Melanocyte of skin (primary cell): ENCODE data around the genes GFM2 and HMGCR.

DNA sequence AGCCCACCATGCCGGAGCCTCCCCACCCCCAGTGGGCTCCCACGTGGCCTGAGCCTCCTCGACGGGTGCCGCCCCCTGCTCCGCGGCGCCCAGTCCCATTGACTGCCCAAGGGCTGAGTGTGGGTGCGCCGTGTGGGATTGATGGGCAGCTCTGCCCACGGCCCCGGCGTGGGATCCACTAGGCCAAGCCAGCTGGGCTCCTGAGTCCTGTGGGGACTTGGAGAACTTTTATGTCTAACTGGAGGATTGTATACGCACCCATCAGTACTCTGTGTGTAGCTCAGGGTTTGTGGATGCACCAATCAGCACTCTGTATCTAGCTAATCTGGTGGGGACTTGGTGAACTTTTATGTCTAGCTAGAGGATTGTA lies 30.1 kb upstream of the FCHO2 start:
- CAGE, long polyA plus RNA, 2 experiments, result no peak in any of the 2 experiments

DNA sequence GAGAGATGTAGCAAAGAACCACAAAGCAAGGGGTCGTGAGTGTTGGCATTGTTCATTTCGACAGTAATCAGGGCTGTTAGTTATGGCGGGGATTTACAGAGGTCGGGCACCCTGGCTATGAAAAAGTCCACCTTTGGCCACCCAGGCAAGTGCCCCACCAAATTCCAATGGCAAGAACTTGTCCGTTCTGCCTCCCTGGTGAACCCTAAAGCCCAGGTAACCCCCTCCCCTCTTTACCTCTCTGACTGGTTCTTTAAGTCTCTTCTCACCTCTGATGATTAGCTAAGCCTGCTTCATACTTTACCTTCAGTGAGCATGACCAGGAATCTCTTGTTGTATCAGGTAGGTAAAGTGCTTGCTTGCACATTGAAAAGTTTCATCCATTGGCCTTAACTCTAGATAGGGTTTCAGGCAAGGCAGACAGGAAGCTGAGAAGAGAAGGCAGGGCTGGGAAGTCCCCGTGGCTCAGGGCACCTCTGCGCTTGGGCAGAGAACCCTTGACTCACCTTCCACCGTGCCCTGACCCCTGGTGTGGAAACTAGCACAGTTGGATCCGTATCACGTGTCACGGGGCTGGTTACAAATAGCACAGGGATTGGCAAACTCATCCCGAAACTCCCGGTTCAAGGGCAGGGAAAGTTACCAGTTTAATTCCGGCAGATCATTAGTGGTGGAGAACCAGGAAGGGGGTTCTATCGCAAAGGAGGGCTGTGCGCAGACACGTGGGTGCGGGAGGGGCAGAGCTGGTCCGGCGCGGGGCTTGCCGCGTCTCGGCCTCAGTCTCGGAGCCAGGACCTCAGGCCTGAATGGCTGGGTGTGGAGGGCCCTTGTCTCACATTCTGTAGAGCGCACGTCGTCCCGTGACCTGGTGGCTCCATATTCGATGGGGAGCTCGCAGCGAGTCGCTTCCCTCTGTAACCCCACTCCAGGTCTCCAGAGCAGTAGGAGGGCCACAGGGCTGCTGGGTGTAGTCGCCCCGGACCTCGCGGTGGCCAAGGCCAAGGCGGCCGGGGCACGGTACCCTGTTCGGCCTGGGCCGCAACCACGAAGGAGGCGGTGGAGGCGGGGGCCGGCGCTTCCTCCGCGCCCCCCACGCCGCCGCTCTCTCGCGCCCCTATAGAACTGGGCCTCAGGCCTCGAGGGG lies 914 bp upstream of the TMEM171 start:
- CAGE, long polyA plus RNA, 2 experiments, result no peak in any of the 2 experiments

GRCh38 chr5:73120961-73121440 lies 626 bp downstream of the TMEM171 start:
- CAGE, long polyA plus RNA, 2 experiments, result no peak in any of the 2 experiments

DNA sequence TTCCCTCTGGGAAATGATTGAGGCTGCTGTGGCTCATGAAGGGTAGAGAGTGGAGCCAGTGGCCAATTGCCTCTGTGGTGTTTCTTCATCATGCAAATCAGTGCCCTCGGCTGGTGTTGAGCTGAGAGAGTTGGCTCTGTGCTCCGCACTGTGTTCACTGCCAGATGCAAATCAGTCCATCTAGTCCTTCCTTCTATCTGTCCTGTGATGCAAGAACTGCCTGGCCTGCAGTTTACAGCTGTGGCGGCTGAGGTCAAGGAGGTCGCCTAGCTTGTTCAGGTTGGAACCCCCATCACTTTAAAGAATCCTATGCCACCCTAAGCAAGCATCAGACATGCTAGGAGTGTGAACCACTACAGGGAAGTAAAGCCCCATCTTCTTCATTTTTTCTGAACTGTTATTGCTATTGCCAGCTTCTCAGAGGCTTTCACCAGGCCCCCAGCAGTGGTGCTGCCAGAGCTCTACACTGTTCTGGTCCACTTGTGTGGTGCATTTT lies 6.1 kb downstream of the TMEM171 start:
- CAGE, long polyA plus RNA, 2 experiments, result no peak in any of the 2 experiments

GRCh38 chr5:73182145-73182695 lies 9.2 kb downstream of the TMEM174 start:
- CAGE, long polyA plus RNA, 2 experiments, result no peak in any of the 2 experiments

DNA sequence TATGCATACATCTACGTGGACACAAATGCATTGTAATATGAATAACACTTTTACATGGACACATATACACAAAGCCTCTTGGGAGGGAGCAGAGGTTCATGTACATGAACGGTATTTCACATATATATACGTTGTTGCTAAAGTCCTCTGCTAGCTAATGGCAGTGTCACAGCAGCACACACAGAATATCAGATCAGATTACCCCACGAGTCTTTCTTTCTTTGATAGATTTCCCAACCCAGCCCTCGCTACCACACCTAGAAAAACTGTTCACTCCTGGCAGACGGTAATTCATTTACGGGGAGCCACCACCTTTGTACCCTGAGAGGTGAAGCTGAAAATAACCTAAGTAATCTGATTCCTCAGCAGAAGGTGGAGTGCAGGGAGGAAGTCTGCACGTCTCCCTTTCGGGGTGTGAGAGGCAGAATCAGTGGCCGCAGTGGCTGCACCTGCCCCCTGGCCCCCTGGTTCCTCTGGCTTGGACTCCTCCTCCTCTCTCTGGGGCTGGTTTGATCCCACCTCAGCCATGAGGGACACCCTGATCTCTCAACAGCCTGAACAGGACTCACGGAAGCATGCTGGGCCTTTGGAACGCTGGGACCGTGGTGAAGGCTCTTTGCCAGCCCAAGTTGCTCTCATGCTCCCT lies 10.4 kb downstream of the TMEM174 start:
- CAGE, long polyA plus RNA, 2 experiments, result no peak in any of the 2 experiments

DNA sequence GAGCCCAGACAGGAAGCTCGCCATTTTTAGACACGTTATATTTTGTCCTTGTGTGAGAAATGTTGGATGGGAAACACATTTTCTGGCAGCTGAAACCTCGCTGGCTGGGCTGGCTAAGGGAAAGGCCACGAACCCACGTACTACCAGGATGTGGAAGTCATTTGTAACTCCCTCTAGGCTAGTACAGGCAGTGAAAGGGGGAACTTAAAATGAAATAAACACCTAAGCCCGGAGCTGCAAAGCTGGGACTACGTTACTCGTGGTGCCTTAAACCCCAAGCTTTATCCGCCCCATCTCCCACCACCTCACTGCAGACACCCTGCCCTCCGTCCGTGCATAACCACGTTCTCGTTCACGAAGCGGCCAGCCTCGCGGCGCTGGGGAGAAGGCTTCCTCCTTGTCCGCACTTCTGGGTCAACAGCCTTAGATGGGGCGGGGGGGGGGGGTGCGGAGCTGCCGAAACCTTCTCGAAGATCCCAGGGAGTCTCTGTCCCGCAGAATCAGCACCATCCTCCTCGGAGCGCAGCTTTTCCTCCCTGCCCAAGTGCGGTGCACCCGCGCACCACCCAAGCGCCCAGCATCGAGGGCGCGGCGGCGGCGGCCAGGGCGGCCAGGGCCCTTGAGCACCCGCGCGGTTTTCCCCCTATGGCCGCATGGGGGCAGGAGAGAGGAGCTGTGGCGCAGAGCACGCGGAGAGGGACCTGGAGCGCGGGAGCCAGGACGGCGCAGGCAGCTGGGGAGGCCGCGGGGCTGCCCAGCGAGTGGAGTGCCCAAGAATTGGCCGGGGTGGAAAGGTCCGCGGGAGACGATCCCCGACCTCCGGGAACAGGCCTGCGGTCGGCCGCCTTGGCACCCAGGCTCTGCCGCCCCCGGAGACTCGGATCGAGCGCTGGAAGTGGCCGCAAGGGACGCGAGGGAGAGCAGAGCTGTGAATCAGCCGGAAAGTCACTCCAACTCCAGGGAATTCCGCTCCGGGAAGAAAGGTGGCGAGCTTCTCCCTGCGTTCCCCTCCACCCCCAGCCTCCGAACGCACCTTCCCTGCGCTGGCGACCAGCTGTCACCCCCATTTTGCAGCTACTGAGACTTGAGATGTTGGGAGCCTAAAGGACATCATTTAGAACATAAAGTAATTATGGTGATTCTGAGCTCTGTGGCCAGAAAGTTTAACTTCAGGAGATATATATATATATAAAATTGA lies 43.0 kb downstream of the TMEM174 start:
- CAGE, long polyA plus RNA, 2 experiments, result no peak in any of the 2 experiments

DNA sequence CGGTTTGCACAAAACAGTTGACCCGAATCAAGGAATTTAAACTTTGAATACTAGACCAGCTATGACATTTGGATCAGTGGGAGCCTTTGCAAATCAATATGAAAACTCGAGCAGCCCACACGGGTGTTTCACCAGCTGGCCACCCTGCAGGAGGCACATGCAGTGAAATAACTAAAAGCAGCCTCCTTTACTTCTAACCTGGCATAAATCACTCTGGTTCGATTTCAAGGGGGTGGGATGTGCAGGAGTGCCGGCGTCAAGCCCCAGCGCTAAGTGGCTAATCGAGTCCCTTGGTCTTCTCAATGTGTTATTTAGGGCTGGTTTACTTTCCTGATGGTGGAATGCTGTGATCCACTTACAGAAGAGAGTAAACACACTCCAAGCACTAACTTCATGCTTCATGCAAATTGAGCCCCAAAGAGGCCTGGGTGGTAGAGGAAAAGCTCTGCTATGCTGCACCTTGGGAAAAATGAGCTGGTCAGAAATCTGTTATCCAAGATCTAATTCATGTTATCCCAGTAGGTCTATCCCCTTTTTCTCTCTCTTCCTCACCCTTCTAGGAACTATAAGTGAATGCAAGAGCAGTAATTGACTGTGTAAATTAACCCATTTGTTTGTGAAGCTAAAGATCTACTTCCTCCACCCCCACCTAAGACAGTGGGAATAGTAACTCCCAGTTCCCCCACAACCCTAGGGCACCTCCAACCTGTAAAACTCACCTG lies 109.5 kb downstream of the TMEM174 start:
- CAGE, long polyA plus RNA, 2 experiments, result no peak in any of the 2 experiments

DNA sequence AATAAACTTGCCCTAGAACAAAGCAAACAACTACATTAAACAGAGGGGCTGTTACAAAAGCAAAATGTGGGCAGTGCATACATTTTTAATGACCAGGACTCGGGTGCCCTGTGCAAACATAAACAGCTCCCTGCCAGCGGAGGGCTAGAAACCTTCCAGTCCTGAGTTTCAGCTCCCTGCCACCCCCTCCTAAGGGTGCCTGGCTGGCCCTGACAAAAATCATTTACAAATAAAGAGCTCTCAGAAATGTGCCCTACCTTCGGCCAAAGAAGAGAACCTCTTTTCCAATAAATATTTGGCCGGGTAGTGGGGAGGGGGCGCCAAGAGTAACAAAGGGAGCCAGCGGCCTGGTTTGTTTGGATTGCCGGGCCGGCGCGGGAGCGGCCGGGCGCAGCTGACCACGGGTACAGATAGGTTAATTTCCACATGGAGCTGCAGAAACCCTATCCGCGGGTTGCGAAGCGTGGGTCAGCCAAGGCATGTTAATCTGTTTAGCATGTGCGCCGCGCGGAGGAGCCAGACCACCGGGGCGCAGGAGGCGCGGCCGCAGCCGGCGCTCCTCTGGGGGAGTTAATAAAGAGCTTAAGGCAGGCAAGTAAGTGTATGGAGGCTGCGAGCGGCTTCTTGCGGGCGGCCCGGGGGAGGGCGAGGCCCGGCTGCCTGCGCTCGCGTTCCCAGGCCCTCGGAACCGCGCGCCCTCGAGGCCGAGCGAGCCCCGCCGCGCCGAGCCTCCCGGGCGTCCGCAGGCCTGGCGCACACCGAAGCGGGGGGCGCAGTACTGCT lies 29.3 kb downstream of the FOXD1 start:
- CAGE, long polyA plus RNA, 2 experiments, result no peak in any of the 2 experiments

DNA sequence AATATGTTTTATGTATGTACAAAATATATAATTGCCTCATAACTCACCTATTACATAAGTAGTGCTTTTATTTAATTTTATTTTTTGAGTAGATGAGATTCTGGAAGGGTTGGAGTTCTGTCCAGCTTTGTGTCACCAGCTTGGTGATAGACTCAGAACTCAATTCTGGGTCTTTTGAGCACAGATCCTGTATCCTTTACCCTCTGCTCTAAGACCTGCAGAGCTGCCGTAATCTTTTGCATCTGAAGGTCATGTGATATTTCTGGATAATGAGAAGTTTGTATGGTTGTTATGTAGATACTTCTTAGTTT lies 221.2 kb downstream of the ARHGEF28 start:
- CAGE, long polyA plus RNA, 2 experiments, result no peak in any of the 2 experiments

GRCh38 chr5:73857782-73858684 lies 232.0 kb downstream of the ARHGEF28 start:
- CAGE, long polyA plus RNA, 2 experiments, result no peak in any of the 2 experiments

- CAGE, long polyA plus RNA, 2 experiments, result no peak in any of the 2 experiments
Observed at GRCh38 chr5:74192790-74193242, 447.7 kb downstream of the ENC1 start.

DNA sequence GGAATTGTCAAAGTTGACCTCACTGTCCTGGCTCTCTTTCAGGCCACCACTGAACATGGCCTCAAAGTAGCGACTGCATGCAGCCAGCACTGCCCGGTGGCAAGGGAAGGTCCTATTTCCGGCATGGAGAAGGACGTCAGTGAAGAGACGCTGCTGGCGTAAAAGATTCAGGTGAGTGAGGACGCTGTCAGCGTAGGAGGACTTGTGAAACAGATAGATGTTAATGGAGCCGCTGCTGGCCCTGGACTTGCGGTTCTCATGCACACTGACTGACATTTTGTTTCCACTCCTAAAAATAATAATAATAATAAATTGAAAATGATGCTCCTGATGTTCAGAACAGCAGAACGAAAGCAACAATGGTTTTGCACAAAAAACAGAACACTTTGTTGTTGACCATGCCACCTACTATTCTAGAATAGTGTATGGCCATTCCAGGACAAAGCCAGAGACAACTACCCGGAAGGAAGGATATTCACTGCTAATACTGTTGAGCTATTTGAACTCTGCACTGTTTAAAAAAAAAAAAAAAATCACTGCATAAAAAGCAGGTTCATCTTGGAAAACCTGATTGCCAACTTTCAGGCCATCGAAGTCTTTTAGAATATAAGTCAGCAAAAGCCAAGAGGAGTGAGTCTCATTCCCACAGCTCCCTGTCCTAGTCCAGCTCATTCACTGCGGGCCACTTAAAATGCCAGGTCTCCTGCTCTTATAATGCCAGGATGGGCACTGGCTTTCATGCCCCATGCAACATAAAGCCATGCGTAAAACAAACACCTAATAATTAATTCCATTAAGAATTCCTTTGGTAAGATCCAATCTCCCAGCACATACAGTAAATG lies 4.1 kb downstream of the ENC1 start:
- CAGE, long polyA plus RNA, 2 experiments, result no peak in any of the 2 experiments

DNA sequence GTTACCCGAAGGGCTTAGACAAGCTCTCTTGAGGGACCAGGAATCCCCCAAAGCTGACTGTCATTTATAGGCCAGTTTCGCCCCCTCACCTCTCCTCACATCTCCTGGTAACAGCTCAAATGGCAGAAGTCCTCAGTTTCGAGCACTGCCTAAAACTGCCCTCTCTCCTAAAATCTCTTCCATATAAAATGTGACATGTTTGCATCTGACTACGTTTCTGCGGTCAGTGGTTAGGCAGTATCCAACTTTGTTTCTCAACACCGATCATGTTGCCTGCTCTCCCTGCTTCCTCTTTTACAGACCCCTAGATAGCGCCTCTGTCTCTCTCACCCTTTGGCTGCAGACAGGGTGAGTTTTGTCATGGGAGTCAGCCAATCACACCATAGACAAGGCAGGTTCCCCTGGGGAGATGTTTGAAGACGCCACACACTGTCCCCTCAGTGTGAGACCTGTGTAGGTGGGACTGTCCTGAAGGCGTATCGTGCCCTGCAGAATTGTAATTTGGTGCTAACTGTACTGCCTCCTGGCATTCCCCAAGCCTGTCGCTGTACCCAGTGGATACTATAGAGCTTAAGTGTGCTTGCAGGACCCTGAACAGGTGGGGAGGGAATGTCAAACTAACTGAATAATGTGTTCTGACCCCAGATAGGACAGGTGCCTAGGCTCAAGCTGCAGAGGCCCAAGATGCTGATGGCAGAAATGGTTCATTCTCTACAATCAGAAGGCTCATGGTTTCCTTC lies 1.0 kb downstream of the HEXB start:
- CAGE, long polyA plus RNA, 2 experiments, result no peak in any of the 2 experiments

DNA sequence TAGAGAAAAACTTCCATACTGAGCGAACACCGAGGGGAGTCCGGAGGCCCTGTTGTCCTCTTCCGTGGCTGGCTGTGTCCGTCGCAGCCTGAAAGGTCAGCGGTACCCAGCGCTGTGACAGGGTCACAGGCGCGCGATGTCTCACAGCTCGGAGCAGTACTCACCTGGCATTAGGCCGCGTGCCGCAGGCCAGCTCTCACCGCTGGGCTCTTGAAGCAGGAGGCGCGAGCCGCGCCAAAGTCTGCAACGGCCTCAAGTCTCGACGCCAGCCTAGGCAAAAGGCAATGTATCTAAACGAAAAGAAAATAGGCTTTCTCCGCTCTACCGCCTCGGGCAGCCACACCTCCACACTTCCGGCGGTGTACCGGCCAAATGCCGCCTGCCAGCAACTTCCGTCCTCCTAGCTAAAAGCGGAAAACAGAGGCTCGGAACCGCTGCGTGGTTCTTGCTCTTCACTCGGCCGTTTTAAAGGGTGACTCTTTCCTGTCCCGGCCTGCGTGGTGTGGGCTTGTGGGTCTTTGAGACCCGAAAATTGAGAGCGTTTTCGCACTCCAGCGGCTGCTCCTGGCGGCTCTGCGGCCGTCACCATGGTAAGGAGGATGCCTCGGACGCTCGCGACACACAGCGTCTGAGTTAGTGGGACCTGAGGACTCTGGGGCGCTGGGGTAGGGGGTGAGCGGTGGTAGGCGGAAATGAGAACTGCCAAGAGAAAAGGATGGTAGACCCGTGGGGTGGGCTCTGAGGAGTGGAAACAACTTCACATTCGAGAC lies at the start of gene GFM2:
Gene GFM2, minus strand, starts transcription at position 344 of the 770 bp plus-strand sequence.
- CAGE, long polyA plus RNA, 2 experiments, result start-site peak on the plus strand in 2 of 2 experiments, centred at positions 523 to 527 of the sequence, 327 to 770 reads per replicate

- CAGE, long polyA plus RNA, 2 experiments, result no peak in any of the 2 experiments
Observed at GRCh38 chr5:74867016-74867215, 729 bp upstream of the FAM169A start.

DNA sequence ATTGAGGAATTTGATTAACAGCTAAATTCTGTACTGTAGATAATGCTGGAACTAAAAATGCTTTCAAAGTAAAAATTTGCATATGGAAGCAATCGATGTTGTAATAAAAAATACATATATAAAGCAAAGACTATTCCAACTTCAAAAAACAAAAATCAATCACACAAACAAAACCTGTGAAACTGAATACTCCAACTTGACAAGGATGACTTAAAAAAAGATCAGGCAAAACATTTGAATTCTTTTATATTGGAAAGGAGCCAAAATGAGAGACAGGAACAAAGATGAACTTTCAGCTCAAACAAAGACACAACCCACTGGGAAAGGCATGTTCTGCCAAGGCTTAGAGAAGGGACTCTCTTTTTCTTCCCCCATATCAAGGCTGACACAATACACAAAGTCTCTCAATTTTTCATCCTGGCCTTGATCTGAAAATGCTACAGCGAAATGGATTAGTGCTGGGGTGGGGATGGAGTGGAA lies 11.4 kb upstream of the FAM169A start:
- CAGE, long polyA plus RNA, 2 experiments, result no peak in any of the 2 experiments

GRCh38 chr5:75337100-75337424 lies at the start of gene HMGCR:
HMGCR (plus strand) TSS chr5:75337220.
- CAGE, long polyA plus RNA, 2 experiments, result no peak in any of the 2 experiments

DNA sequence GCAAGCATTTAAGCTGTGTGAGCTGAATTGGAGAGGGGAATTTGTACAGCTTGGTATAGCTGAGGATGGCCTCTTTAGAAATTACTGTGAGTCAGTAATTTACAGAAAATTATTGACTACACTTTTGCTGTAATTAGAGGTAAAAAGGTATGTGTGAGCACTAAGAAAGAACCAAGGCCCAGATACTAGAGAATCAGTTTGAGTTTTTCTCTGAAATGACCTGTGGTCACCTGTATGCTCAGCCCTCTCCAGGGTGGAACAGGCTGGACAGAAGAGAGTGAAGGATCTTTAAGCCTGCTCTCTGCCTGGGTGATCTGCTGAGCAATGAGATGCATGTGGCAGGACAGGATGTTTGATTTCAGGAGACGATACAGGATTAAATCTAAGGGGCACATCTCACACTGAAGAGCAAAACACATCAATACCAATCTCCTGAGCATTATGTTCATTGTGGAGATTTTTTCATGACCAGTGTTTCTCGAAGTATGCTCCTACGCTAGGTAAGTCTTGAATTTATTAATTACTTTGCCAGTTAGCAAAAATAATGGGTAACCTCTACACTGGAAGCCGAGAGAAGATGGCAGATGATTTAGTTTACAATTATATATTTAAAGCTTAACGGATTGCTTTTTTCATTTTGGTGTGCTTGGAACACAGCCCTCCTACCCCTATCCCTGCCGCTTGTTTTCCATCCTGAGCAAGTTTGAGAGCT lies 25.5 kb downstream of the HMGCR start:
- CAGE, long polyA plus RNA, 2 experiments, result no peak in any of the 2 experiments

- CAGE, long polyA plus RNA, 2 experiments, result no peak in any of the 2 experiments
Observed at GRCh38 chr5:75500782-75501537, 10.5 kb downstream of the CERT1 start.